Thoracic aorta endothelial cell (primary cell): Measurements from ENCODE around the gene DNAJC1.

DNA sequence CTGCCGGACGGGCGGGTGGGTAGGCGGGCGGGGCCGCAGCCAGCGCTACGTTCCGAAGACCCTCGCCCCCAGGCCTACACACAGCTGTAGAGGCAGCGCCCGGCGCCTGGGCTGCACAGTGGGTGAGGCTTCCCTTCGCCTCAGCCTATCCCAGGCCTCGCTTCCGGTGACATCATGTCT is at the start of gene DNAJC1:
Gene DNAJC1, minus strand, starts transcription at position 120 of the 180 bp plus-strand sequence.
- CAGE, long polyA plus RNA = no peak

DNA sequence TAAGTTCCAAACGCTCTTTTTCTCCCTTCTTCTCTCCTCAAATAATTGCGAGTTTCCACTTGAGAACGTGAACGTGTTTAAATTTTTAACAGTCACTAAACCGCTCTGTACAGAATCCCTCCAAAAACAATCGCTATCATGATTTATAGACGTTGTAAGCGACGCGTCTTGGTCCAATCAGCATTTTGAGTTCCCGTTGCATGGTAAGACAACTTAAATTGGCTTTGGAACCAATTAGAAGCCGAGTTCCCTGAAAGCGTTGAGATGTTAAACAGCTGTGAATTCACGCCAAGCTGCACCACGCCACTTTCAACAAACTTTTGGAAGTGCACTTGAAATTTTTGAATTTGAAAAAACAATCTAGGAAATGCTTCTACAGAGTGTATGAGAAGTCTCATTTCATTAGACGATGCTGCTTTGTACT is 12.6 kb upstream of the EBLN1 start:
- CAGE, long polyA plus RNA = no peak

GRCh38 chr10:22246627-22247564 is 29.1 kb upstream of the EBLN1 start:
- CAGE, long polyA plus RNA = no peak

GRCh38 chr10:22251045-22251524 is 33.3 kb upstream of the EBLN1 start:
- CAGE, long polyA plus RNA = no peak

DNA sequence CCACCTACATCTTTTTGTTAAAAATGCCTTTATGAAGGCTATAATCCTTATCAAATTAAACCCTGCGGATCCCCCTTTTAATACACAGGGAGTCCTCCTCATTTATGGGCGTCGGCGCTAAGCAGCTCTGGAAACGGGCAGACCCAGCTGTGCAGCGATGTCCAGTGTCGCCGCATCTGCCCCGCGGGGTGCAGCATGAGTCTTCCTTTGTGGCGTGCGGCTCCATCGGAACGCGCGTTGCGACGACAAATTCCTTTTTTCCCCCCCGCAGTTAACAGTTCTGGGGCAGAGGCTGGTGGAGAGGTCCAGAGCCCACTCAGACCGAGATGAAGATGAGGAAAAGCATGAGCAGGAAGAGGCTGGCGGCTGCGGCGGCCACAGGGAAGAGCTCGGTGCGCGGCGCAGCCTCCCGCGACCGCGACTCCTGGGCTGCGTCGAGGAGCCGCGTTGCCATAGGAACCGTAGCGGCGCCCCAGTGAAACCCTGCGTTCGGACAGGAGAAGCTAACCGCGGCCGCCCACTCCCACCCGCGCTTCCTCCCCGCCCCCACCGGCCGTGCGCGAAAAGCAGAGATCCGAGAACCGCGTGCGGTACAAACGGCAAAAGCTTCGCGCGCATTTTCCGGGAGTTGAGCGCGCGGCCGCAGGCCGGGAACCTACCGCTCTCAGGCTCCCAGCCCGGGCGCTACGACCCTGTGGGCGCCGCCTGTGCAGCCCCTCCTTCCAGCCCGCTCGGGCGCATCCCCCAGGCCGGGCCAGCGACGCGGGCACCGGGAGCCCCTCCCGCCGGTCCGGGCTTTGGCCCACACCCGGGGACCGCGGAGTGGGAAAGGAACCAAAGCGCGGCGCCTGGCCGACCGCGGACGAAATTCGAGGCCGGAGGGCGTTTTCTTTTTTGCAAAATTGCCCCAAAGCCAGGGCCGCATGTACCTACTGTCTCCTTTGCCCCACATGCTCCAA is 130.7 kb downstream of the SPAG6 start:
- CAGE, long polyA plus RNA = no peak

DNA sequence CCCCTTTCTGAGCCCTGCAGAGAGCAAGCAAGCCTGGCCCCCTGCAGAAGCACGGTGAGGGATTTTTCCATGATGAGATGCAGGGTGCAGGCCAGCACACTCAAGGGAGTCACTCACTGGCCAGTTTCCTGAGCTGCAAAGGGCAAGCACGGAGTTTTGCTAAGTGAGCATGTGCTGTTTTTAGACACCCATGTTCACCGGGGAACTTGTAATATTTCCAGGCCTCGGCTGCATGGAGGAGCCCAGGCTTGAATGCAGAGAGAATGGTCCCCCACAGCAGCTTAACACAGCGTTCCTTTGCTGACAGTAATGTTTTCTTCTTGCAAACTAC is 176.5 kb downstream of the PIP4K2A start:
- CAGE, long polyA plus RNA = no peak

DNA sequence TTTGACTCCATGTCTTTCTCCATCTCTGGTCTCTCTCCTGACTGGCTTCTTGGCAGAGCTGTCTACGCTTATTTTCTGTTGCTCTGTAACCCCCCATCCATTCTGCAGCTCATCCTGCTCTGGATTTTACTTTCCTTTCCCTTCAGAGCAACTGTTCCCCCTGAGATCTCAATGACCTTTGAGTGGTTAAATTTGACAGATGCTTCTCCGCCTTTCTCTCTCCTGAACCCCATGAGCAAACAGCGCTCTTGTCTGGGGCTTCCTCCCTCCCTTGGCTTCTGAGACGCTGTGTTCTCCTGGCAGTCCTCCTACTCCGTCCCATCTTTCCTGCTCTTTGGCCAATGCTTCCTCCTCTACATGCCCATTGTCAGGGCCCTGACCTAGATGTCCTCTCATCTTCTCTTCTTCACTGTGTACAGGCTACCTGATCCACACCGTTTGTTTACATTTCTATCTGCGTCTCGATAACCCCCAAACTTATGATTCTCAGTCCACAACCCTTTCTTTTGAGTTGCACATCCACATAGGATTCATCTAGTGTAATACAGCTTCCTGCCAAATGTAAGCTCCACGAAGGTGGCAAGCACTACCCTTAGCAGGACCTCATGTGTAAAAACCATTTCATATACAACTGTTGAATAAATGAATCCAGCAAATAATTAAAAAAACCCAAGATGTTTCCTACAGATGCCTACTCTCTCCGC is 136.0 kb downstream of the PIP4K2A start:
- CAGE, long polyA plus RNA = no peak

- CAGE, long polyA plus RNA = no peak
Observed at GRCh38 chr10:22599762-22600605, 114.4 kb downstream of the PIP4K2A start.

DNA sequence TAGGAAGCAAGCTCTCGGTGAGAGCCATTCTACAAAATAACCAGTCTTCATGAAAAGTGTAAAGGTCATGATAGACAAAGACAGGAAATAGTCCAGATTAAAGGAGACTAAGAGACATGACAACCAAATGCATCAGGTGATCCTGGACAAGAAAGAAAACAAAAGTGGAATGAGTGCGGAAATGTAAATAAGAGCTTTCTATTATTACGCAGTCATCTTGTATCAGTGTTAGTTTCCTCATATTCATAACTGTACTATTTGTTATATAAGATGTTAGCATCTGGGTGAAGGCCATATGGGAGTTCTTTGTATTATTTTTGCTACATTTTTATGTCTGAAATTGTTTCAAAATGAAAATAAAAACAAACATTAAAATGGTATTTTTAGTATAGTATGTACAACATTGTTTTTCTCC is 82.3 kb downstream of the PIP4K2A start:
- CAGE, long polyA plus RNA = no peak

DNA sequence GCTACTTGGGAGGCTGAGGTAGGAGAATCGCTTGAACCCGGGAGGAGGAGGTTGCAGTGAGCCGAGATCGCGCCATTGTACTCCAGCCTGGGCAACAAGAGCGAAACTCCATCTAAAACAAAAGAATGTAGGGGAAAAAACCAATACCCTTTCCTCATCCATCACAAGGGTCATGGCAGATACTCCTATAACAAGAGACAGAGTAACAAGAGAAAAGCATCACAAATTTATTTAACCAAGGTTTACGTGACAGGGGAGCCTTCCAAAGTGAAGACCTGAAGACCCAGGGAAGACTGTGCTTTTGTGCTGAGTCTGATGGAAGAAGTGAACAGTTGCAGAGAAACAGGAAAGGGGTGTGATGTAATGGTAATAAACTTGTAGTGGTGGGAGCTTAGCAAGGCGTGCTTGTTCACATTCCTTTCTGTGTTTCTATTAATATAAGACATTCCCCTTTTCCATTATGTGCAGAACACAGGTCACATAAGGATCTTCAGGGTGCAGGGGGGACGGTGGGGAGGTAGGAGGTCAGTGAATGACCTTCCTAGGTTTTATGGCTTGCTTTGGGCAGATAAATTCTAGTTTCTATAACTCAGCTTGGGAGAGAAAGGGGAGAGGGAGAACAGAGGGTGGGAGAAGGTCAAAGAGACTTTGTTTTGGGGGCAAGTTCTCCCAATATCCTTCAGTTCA is 25.5 kb upstream of the C10orf67 start:
- CAGE, long polyA plus RNA = no peak

DNA sequence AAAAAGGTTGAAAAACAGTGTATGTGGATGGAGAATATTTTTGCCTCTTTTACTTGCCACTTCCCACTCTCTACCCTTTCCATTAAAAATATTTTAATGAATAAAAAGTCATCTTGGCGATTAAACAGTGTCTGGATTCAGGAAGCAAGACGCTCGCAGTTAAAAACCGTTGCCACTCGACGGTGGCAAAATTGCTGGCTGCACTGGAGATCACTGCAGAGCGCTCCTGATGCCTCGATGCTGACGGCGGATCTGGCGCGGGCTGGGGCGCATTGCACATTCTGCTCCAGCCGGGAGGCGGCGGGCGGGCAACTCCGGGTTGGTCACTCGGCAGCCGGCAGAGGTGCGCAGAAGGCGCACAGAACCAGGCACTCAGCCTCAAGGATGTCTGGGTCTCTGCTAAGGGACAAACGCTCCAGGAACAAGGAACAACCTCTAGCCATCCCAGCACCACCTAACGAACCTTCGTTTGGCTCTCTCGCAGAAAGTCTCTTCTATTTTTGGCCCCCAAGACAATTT is 254.5 kb downstream of the OTUD1 start:
- CAGE, long polyA plus RNA = no peak

- CAGE, long polyA plus RNA = no peak
Observed at GRCh38 chr10:23694190-23695334, 255.7 kb downstream of the OTUD1 start.

GRCh38 chr10:24215092-24215795 is 6.3 kb downstream of the KIAA1217 start:
- CAGE, long polyA plus RNA = no peak

DNA sequence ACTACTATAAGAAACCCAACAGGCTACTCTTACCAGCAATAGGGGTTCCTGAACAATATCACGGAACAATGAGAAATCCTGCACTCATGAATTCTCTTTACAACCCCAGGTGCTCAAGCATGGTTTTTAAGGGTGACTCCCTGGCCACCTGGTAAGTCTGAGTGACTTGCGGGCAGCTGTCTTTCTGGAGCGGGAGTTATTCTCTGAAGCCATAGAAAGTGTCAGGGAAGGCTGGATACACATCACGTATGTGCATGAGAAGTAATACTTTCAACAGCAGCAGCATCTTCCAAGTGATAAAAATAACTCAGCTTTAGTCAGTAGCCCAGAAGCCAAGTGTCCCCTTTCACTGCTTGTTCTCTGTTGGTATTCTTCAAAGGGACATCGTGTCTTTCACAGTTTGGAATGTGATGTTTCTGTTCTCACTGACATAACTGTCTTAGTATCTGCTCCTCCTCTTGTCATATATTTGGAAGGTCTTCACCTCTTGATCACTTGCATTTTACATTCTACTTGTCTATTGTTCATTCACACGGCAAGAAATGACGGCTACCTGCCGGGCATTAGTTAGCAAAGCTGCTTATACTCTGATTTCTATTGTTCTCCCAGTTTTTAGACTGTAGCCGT is 97.6 kb downstream of the KIAA1217 start:
- CAGE, long polyA plus RNA = no peak

DNA sequence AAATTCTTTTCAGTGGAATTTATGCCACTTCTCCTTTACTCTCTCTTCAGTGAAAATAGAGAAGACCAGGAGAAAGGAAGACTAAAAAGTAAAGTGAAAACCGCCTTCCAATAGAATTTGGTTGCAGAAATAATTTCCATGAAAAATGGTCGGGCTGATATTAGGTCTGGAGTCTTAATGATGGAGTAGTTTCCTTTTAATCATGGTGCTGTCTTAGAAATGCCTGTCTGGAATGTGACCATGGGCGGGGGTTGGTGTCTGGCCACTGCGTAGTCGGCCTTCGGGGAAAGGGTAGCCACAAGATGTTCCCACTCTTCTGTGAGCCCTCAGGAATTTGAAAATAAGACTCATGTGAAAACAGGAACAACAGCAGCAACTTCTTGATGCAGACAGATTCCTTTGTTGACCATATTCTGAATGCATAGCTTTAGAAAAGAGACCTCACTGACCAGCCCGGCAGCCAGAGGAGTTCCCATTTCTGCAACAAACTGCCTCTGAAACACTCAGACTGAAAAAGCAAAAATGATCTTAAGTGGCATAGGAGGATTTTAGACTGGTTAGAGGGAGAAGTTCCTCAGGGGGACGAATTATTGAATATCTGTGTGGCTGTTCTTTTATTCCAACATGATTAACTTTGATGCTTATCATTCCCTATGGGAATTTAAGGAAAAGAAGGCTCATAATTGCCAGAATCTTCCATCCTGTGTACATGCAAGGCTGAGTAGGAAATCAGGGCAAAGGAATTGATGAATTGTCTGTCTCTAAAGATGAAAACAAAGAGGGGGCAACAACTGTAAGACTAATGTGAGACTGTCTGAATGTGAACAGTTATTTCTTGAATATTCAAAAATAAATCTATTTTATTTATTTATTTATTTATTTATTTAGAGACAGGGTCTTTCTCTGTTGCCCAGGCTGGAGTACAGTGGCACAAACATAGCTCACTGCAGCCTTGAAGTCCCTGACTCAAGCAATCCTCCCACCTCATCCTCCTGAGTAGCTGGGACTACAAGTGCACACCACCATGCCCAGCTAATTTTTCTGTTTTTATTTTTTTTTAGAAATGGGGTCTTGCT is 177.1 kb downstream of the KIAA1217 start:
- CAGE, long polyA plus RNA = no peak

DNA sequence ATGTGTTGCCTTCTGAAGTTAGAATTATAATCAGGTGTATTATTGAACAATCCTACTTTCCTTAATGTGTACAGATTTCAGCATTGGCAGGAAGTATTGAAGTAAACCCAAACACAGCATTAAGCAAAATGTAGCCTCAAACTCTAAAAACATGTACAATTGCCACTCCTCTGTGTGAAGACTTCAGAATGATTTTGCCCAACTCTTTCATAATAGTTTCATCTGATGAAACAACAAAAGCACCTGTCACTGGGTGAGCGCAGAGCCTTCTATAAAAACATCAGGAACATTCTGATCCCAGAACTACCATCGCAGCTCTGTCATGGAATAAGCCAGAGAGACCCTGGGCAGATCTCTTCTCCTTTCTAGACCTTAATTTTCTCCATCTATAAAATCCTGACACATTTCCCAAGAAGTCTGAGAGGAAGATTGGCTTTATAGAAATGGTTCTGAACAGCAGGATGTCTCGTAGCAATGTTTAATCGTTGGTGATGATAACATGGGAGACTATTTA is 197.8 kb downstream of the KIAA1217 start:
- CAGE, long polyA plus RNA = no peak

DNA sequence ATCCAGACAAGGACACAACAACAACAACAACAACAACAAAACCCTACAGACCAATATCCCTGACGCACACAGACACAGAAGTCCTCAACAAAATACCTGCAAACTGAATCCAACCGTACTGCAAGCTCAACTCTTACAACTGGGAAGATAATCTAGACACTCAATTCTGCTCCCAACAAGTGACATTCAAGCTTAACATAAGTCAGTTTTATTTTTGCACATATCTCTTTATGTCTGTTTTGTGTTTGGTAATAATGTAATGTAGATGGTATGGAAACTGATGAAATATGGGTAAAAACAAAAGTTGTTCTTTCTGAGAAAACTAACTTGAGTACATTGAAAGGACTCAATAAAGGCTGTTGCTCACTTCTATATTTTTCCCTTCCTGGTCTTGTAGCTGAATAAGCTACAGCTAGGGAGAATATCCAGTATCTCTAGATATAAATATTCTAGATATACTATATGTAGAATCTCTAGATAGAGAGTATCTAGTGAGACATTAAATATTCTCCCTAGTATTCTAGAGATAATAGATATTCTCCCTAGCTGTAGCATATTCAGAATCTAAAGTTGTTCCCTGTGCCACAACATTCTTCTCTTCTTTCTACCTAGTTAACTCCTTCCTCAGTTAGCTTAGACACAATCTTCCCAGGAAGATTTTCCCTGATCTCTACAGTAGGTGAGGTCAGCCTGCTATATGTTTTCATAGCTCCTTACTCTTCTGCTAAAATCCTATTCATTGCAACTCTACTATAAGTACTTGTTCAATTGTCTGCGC is 13.7 kb downstream of the ARHGAP21 start:
- CAGE, long polyA plus RNA = no peak

DNA sequence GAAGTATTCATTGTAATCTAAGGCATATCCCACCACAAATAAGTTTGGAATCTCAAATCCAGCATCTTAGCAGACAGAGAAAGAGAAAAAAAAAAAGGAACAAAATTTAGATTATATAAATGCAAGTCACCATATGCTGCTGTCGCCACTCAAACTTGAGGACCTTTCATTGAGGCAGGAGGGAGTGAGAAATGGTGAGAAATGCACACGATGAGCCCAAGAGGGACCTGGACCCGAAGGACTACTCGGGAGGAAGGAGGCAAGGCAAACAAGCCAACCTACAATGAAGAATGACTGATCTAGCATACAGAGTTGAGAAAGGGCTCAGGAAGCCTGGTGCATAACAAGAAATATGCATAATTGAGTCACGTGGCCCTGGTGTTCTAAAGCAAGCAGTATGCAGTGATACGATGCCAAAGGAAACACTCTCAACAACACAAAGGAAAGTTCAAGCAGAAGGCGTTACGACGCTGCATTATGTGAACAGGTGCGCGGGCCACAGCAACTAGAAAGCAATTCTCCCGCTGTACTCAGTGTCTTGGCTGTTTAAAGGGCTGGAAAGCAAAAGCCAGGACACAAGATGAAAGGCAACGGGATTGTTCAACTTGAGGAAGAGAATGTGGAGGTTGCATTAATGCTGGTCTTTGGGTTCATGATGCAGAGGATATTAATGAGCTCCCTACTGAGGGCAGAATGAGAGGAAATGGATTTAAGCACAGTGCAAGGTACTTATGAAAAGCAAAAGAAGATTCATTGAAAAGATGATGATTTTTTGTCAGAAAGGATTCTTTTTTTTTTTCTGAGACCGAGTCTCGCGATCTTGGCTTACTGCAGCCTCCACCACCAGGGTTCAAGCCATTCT is 100.8 kb downstream of the PRTFDC1 start:
- CAGE, long polyA plus RNA = no peak

- CAGE, long polyA plus RNA = no peak
Observed at GRCh38 chr10:26439457-26440517, 1.6 kb downstream of the APBB1IP start.

DNA sequence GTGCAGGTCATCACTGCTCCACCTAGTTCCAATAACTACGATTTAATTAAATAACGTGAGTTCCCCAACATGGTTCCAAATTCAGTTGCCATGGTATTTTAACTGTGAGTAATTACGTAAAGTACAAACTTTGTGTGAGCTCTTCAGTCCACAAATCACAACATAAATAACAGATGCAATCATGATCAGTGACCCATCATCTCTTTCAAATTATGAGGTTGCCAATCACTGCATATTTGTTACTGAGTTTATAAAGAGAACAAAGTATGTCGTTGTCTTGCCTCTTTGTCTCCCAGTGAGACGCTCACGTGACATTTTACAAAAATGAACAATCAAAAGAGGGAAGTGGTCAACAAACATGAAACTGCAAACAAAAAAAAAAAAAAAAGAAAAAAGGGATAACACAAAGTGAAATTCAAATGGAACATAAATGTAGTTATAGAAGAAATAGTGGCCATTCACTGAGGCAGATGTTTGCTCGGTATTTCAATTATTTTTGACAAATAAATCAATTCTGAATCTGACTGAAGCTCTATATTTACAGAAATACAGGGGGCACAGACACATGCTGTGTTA is 122.7 kb upstream of the PDSS1 start:
- CAGE, long polyA plus RNA = no peak